Skeletal muscle satellite cell (primary cell): ENCODE measurements around the gene MANEA.

DNA sequence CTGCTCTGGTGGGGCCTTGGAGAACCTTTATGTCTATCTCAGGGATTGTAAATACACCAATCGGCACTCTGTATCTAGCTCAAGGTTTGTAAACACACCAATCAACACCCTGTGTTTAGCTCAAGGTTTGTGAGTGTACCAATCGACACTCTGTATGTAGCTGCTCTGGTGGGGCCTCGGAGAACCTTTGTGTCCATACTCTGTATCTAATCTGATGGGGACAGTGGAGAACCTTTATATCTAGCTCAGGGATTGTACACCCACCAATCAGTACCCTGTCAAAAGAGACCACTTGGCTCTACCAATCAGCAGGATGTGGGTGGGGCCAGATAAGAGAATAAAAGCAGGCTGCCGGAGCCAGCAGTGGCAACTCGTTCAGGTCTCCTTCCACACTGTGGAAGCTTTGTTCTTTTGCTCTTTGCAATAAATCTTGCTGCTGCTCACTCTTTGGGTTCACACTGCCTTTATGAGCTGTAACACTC lies 15.0 kb upstream of the PNRC1 start:
- CAGE, long polyA plus RNA = no peak

GRCh38 chr6:89079510-89080026 lies 983 bp upstream of the PNRC1 start:
- CAGE, long polyA plus RNA = no peak

DNA sequence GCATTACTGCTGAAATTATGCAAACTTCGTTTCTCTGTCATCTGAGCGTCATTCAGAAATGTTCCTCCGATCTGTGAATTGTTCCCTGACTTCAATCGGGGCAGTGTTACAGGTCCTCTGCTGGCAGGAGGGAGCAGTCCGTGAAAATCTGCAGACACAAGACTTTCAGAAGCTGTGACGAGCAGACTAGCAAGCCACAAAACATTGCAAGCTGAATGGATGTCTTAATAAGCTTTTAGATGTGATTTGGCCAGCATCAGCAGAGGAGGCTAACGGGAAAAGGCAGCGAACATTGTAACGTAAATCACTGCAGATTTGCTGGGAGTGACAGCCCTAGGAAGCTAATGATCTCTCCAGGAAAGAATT lies 76.1 kb downstream of the LYRM2 start:
- CAGE, long polyA plus RNA = no peak

GRCh38 chr6:89667680-89668527 lies 29.4 kb upstream of the LYRM2 start:
- CAGE, long polyA plus RNA = no peak

DNA sequence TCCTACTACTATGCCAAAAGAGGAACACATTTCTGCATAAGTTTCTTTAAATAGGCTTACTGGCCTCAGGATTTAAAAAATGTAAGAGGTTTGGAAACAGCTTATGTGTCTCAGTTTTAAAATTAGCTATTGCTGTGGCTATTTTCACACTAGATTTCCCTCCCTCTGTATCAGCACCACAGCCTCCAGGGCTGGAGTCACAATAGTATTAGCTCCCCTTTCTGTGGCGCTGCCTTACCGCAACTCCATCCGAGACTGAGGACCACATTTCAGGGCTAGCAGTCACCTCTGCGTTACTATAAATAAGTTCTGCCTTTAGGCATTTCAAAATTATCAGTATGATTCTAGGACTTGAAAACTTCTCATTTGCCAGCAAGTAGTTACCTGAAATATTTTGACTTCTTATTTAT lies 105.7 kb downstream of the GJA10 start:
- CAGE, long polyA plus RNA = no peak

DNA sequence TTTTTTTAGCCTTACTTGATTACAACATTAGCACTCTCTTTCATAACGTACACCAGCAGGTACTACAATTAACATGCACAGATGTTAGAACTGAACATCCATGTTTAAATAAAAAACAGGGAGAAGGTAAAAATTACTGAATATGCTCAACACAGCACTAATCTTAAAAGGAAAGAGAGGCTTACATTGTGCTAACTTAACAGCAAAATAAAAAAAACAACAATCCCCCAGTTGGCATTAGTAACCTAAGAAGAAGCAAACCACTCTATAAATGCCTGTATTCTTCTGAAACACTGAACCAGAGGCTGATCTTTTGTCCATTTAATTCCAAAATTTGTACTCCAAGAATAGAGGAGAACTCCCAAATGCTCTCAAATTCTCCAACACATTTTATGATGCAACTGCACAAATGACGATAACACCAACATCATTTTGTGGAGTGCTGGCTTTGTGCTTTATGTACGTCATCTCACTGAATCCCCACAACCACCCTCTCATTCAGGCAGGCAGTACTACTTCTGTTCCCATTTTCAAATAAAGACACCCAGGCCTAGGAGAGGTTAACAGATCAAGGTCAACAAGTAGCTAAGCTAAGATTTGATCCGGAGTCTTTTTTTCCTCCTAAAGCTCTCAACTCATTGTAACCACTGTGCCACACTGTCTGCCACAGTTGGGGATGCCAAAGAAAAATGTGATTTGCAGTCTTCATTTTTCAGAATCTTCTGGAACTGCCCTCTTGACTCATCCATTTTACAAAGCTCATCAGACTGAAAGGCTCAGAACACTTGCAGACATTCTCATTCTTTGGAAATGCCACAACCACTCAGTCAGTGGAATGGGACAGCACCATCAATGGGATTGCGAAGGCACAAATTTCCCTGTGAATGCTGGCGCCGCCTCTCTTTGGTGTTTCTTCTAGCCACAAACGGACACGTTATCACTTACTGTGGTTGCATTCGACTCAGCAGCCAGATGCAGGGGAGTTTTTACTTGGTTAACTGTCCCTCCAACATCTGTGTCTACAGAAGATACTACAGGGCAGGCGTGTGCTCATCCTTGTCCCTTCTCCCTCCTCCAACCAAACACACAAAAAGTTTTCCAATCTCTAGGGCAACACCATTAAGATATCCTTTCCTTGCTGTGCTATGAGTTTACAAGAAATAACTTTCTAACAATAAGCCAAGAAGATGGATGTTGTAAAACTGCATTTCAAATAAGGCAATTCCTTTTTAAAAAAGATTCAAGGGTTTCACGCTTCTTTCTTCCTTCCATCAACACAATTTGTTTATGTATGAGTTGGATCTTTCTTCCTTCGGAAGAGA lies 184.4 kb downstream of the GJA10 start:
- CAGE, long polyA plus RNA = no peak

DNA sequence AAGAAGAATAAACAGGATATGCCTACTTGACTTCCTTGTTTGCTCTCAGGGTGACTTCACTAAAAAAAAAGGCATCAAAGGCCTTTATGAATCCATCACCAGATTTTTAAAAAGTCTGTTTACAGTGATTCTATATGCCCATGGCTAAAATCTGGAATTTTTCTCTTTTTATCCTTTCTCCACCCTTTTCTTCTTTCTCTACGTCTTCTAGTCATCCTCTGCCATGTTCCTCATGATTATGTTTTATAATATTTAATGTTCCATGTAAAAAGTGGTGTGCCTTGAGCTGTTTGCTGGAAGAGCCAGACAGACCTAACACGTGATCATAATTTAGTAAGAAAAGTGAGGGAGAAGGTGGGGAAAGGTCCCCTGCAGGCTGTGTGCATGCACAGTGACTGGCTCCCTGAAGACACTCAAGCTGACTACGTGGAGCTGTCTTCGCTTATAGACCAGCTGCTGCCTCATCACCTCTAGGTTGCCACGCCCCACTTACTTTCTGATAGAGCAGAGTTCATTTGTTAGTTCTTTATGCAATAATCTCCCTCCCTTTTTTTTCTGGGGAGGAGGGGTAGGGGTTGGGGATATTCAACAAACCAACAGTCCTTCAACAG lies 157.5 kb downstream of the BACH2 start:
- CAGE, long polyA plus RNA = no peak

- CAGE, long polyA plus RNA = no peak
These were observed 120.8 kb downstream of the BACH2 start for GRCh38 chr6:90175879-90176258.

DNA sequence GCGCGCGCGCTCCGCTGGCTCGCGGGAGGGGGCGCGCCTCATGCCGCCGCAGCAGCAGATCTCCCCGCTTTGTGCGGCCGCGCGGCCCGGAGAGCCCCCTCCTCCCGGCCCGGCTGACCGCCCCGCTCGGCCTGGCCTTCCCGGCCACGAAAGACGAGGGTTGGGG lies 310 bp upstream of the BACH2 start:
- CAGE, long polyA plus RNA = no peak

GRCh38 chr6:90478127-90478758 lies 108.6 kb downstream of the MAP3K7 start:
- CAGE, long polyA plus RNA = no peak

GRCh38 chr6:90836470-90836790 lies 249.6 kb upstream of the MAP3K7 start:
- CAGE, long polyA plus RNA = no peak

DNA sequence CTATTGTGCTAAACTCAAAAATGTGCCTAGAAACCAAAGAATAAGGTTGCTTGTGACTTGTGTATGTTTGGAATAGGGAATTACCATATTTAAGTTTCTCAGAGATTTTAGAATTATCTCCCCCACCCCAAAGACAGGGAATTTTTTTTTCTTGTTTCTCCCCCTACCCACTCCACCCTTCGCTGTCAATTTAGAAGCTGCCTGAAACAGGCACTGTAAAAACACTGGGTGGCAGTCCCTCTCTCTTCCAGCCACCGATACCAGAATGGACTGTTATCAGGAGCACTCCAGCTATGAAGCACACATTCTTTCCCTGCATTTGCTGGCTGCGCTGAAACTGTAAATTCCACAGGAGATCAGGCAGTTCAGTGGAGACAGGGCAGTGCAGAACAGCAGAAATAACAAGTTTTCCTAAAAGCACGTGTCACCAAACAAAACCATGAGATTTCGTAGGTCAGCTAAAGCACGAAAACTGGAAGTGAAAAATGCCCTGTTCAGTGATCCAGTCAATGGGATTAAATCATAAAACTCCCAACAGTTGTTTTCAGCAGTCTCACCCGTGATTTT lies 359.7 kb upstream of the EPHA7 start:
- CAGE, long polyA plus RNA = no peak

DNA sequence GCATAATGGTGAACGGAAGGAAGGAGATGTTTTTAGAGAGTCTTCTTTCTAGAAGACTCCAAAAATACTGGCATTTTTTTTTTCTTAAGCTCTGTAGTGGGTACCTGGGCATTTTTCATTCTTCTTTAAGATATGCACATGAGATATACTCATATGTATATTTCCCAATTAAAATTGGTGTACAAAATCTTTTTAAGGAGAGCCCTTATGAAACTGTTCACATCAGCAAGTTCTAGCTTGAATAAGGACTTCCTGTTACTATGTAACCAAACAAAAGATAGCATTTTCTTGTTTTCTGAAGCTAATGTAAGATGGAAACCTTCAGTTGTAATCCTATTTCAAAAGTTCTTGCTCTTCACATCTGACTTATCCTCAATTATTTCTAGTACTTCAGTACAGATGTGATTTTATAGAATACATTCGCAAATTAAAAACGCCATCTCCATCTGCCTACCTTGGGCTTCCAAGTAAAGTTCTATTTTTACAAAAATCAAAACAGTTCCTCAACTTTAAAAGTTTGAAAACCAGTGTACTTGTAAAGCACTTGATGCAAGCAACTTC lies 616 bp upstream of the MANEA start:
- CAGE, long polyA plus RNA = no peak

GRCh38 chr6:95577200-95578353 lies at the start of gene MANEA:
MANEA (plus strand) TSS chr6:95577535.
- CAGE, long polyA plus RNA = no peak

- CAGE, long polyA plus RNA = no peak
These were observed 322 bp downstream of the FUT9 start for GRCh38 chr6:96016054-96016537.

DNA sequence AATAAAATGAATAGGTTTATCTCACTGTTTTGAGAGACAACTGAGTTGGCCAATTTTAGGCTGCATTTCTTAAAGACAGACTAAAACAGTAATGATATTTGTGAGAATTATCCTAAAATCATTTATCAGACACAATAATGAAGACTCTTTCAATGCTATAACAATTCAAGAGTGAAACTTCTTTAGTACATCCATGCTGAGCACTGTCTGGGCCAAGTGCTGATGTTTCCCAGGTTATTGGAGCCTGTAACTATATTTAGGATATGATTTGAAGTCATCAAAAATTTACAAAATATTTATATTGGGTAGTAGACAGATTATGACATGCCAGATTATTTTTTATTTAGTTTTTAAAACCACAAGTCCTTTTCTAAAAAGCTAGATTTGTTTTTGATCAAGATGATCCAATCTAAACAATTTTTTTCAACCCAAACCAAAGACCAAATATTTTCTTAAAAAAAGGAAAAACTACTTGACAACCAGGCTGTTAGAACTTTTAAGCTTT lies 45.2 kb downstream of the FHL5 start:
- CAGE, long polyA plus RNA = no peak

DNA sequence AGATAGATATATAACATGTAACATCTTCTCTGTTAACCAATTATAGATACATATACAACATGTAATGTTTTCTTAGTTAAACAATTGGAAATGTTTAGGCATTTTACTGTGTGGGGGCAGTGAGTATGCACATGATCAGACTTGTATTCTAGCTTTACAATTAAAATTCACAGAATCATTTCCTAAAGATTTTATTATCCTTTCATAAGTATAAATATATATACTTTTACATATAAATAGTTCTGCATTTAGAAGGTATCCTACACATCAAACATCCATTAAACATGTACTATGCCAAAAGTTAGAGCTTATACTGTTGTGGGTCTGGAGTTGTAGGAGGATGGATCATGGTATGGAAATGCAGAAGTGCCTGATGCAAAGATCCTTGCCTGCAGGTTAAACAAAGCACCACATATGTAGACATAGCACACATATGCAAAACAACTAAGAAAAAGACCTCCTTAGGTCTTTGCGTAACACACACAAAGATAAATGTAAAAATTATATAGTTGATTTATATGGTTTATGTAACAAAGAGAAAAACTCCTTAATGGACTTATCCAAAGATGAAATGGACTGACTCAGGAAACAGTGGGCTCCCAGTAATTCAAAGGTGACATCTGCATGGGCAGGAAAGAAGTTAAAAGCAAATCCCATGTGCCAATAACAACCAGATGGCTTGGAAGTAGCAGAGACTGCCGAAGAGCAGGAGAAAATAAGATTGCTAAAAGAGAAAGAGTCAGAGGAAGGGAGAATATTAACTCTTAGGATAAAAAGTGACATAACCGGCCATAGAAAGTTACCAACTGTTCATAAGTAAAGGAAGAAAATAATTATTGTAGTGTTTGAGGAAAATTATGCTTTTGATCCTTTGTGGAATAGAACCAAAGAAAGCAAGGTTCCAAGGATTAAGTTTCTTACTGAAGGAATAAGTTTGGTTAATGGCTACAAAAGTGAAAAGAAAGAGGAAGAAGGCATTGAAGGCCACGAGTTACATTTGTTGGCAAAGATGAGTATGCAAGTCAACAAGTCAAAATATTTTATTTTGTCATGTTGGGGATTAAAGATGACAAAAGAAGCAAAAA lies 55.1 kb downstream of the FHL5 start:
- CAGE, long polyA plus RNA = no peak

- CAGE, long polyA plus RNA = no peak
These were observed 178.5 kb downstream of the MMS22L start for GRCh38 chr6:97104537-97104840.

GRCh38 chr6:97282220-97282776 lies 718 bp downstream of the MMS22L start:
- CAGE, long polyA plus RNA = no peak

DNA sequence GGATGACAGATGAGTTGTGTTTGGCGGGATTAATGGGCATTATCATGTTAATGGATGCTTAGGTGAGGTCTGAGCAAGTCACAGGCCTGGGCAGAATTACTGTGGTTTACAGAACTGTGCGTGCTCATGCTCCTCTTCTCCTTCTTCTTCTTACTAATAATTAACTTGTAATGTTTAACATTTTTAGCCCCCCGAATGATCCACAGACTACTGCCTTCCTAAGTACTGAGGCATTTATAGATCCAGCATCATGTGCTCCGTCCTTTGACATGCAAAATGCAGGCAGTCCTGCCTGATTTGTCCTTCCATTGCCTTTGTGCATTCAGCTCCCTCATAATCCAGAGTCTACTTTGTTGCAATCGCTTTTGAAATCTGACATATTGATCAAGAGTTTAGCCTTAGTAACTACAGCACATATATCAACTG lies 753.5 kb upstream of the MMS22L start:
- CAGE, long polyA plus RNA = no peak